AG04449 (cell line): ENCODE data around the genes RPS21 and NTSR1.

DNA sequence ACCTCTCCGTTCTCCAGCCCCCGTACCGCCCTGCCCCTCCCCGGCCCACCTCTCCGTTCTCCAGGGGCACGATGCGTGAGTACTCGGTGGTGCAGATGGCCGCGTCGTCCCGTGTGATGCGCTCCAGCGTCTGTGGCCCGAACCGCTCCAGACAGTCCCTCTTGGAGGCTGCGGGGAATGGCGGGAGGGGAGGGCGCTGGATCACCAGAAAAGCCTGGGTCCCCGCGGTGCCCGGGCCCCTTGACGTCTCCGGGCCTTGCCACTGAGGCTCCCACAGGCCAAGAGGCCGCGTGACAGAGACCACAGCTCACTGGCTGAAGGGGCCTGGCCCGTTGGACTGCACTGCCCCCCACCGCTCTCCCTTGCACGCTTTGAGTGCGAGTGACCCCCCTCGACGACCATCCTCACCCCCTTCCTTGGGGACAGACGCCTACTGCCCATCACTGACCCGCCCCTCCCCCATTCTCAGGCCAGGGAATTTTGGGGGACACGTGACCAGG is 14.9 kb downstream of the LAMA5 start:
- RRBS: 75% methylated on average over 4 of the region's 35 CpGs

GRCh38 chr20:62364847-62365588 is 2.1 kb downstream of the LAMA5 start:
- RRBS: no CpG with 5 or more reads among the region's 25 CpGs

GRCh38 chr20:62366282-62366896 is 723 bp downstream of the LAMA5 start:
- RRBS: 7% methylated on average over 11 of the region's 43 CpGs

DNA sequence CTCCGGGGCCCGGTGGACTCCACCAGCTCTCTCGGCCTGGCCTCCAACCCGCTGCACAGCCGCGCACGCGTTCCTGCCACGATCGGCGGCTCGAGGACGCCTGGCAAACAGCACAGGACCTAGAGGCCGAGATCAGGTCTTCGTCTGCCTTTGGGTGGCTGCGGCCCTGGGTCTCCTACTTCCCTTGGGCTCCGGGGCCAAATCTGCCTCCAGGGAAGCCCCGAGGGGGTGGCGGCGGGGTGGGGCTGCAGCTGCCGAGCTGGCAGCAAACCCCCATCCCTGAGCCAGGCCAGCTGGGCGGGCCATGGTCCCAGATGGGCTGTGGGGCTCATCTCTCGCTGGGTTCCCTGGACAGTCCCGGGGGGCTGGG is 917 bp upstream of the LAMA5 start:
- RRBS: no CpG with 5 or more reads among the region's 24 CpGs

DNA sequence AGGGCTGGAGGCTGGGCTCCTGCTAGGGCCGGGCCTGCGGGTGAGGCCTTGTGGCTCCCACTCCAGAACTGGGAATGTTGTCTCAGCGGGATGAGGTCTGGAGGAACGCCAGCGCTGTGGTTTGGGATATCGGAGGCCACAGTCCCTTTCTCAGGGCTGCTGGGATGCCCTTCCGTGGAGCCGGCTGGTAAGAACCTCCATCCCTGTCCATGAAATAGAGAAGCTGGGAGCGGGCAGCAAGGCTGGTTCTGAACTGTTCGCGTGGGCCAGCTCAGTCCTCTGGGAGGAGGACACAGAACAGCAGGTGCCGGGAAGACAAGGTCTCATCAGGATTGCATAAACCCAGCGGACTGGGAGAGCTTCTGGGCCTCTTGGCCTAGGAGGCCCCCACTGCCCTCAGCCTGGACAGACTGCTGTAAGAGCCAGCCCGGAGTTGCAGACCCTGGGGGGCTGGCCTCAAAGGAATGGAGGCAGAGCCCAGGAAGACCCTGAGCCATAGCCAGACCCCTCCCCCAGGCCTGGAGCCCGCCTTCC is 3.3 kb upstream of the LAMA5 start:
- RRBS: no CpG with 5 or more reads among the region's 15 CpGs

- RRBS: no CpG with 5 or more reads among the region's 30 CpGs
Measured at GRCh38 chr20:62374206-62375163, 7.4 kb upstream of the LAMA5 start.

GRCh38 chr20:62386511-62387232 is at the start of gene RPS21:
Gene RPS21 (plus strand): TSS chr20:62387103.
- RRBS: 4% methylated on average over 26 of the region's 78 CpGs

DNA sequence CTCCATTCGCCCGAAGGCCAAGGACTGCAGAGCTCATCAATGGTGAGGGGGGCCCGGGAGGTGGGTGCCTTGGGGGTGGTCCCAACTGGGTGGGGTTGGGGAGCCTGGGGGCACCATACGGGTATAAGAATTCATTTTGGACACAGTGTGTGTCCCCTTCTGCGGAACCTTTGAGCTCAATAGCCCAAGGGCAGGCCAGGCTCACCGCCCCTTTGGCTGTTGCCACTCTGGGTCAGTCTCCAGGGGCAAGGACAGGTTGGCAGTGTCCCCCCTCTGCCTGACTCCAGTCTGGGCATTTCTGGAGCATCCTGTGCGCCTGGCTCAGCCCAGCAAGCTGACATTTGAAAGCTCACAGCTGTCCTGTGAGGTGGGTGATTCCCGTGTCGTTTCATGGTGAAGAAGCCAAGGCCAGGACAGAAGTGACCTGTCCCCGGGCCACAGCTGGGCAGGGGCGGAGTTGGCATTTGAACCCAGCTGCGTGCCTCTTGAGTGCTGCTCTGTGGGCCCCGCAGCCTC is 5.5 kb upstream of the GATA5 start:
- RRBS: no CpG with 5 or more reads among the region's 13 CpGs

- RRBS: no CpG with 5 or more reads among the region's 2 CpGs
Measured at GRCh38 chr20:62513768-62513967, 37.9 kb upstream of the GATA5 start.

GRCh38 chr20:62554245-62555216 is 78.7 kb upstream of the GATA5 start:
- RRBS: 15% methylated on average over 2 of the region's 47 CpGs

- RRBS: no CpG with 5 or more reads among the region's 7 CpGs
Measured at GRCh38 chr20:62573295-62573642, 69.0 kb upstream of the SLCO4A1 start.

DNA sequence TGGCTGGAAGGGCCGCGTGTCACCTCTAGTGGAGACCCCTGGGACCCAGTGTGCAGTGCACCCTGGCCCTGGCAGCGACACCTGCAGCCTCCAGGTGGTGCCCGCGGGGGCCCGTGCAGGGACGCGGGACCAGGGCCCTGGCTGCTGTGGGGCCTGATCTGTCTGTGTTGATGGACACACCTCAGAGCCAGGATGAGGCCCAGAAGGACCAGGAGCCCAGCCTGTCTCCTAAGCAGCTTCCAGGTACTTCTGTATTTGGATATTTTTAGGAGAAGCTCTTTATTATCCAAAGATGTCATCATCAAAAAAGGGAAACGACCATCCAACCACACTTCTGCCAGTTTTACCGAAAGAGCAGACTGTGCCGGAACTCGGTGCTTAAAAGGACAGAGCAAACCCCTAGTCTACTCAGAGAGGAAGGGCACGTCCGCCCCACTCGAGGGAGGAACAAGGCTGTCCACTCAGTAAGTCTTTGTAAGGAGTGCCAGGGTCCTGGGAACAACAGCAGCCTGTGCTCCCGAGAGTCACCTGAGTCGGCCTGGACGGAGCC is 17.7 kb upstream of the SLCO4A1 start:
- RRBS: no CpG with 5 or more reads among the region's 18 CpGs

DNA sequence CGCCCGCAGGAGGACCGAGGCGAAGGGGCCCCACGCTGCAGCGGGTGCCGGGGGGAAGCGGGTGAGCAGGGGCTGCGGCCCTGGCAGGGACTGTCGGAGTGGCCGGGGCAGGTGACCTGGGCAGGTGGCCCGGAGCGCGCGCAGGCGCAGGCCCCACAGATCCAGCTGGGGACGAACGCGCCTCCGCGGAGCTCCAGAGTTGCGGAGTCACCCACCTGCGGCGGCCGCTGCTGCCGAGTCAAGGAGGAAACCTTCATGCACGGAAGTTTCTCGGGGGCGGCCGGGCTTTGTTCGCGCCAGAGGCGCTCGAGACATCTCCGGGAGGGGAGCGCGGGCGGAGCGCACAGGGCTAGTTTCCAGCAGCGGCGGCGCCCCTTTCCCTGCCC is 489 bp downstream of the SLCO4A1 start:
- RRBS: 2% methylated on average over 11 of the region's 42 CpGs

DNA sequence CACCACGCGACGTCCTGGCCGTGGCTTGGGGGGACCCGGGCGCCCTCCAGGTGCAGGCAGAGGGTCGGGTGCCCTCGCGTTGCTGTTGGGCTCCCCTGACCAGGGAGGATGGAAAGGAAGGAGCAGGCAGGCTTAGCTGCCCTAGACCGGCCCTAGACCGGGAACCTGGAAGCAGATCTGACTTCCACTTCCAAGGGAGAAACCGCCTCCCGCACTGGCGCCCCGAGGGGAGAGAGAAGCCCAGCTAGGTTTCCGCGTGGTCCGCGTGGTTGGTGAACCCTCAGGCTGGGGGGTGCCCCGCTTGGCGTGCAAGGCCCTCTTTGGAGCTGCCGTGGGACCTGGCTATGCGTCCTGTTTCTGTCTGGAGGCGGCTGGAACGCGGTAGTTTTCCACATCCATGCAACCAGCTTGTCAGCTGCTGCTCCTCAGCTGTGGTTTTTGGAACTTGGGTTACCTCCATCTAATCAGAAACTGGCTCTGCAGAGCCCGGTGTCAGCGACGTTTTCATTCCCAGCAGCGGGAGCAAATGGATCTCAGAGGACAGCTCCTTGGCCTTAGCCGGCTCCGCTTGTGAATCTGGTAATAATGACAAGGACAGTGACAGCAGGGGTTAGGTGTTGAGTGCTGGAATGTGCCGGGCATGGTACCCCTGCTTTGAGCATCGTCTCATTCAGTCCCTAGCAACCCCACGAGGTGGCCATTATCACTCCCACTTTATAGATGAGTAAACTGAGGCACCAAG is 1.1 kb downstream of the SLCO4A1 start:
- RRBS: 13% methylated on average over 12 of the region's 35 CpGs

DNA sequence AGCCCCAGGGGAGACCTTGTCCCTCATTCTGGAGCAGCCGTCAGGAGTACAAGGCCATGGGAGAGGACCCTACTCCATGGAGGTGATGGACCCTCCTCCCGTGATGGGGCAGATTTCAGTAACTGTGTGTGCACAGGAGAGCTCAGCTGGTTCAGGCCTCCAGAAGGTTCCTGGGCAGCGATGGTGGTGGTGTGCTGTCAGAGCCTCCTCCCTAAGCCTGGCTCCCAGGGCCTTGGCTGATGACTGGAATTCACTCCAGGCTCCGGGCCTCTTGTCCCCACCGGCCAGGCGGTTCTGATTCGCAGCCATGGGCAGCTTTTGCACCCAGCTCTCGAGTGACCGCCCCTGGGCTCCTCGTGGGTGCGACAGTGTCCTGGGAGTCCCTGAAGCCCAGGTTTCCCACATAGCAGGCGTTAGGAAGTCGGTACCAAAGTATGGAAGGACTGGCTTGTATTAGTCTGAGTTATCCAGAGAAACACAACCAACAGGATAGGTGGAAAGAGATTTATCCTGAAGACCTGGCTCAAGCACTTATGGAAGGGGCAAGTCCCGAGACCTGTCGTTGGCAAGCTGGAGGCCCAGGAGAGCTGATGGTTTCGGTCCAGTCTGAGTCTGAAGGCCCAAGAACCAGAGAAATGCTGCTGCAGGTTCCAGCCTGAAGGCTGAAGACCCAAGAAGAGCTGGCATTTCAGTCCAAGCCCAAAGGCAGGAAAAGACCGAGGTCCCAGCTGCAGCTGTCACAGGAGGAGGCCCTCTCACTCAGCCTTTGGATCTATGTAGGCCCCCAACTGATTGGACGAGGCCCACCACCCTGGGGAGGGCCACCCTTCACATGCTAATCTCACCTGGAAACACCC is 6.5 kb downstream of the SLCO4A1 start:
- RRBS: no CpG with 5 or more reads among the region's 18 CpGs

DNA sequence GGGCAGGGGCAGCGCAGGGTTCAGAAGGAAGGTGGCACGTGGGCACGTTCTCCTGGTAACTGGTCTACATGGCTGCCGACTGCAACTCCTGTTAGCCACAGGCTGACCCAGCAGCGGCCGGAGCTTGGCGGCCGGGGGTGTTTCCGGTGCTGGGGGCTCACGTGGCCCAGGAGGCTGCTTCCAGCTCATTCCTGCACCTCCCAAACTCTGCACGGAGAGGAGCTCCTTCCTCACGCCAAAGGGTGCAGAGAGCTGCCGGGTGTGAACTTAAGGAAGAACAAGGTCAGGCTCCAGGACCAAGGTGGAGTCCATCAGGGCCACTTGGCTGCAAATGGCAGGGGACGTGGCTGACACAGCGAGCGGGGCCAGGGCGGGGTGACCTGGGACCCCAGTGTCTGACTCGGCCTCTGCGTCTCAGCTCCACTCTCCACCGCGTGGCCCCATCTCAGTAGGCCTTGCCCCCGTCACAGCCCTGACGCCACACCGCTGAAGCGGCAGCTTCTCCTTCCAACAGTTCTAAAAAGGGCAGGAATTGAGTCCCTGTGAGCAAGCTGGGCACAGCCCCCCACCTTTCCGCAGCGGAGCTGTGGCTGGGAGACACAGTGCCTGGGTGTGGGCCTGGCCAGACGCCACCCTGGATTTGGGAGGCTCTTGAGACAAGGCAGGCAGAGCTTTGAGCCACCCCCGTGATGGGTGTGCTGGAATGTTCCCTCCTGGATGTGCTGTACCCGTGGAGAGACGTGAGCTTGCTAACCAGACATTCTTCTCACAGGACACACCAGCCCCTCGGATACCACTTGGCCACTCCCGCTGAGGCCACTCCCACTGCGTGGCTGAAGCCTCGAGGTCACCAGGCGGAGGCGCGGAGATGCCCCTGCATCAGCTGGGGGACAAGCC is 13.5 kb downstream of the SLCO4A1 start:
- RRBS: no CpG with 5 or more reads among the region's 38 CpGs

GRCh38 chr20:62668108-62668464 is 25.8 kb downstream of the SLCO4A1 start:
- RRBS: no CpG with 5 or more reads among the region's 9 CpGs

GRCh38 chr20:62708108-62709367 is at the start of gene NTSR1:
Gene NTSR1 (plus strand): TSS chr20:62708836.
- RRBS: 3% methylated on average over 50 of the region's 133 CpGs

DNA sequence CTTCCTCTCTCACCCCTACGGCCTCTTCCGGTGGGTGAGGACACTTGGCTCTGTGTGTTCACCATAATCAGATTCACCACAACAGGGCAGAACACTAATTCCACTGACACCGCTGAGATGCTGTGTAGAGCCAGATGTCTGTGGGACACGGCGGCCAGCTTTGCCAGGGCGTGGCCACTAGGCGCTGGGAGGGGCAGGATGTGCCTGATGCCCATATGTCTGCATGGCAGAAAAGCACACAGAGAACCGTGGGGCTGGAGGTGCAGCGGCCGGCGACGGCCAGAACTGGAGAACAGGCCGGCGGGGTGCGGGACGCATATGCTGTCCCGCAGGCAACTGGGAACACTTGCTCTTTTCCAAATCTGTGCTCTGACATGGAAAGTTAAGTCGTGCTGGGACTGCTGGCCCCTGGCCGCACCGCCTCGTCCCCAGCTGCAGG is 30.9 kb downstream of the NTSR1 start:
- RRBS: no CpG with 5 or more reads among the region's 21 CpGs

GRCh38 chr20:62824909-62825451 is 8.1 kb downstream of the COL9A3 start:
- RRBS: no CpG with 5 or more reads among the region's 25 CpGs